Ileum (tissue), 1 donor: ENCODE measurements around the genes OR4B1, FOLH1, OR4C46, OR5T3, OR5T1, OR8K3 and OR5AK2.

DNA sequence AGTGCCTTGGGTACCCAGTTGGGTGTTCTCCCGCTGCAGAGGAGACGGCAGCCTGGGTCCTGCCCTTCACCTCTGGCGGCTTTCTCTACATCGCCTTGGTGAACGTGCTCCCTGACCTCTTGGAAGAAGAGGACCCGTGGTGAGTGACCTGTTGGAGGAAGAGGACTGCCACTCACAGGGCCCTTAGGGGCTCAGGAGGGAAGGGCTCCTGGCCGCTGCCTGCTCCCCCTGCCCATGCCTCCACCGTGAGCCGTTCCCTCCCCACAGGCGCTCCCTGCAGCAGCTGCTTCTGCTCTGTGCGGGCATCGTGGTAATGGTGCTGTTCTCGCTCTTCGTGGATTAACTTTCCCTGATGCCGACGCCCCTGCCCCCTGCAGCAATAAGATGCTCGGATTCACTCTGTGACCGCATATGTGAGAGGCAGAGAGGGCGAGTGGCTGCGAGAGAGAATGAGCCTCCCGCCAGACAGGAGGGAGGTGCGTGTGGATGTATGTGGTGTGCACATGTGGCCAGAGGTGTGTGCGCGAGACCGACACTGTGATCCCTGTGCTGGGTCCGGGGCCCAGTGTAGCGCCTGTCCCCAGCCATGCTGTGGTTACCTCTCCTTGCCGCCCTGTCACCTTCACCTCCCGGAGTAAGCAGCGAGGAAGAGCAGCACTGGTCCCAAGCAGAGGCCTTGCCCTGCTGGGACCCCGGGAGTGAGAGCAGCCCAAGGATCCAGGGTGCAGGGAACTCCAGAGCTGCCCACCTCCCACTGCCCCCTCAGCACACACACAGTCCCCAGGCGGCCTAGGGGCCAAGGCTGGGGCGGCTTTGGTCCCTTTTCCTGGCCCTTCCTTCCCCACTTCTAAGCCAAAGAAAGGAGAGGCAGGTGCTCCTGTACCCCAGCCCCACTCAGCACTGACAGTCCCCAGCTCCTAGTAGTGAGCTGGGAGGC, 6.9 kb downstream of the SLC39A13 start:
- PRO-cap = no peak

DNA sequence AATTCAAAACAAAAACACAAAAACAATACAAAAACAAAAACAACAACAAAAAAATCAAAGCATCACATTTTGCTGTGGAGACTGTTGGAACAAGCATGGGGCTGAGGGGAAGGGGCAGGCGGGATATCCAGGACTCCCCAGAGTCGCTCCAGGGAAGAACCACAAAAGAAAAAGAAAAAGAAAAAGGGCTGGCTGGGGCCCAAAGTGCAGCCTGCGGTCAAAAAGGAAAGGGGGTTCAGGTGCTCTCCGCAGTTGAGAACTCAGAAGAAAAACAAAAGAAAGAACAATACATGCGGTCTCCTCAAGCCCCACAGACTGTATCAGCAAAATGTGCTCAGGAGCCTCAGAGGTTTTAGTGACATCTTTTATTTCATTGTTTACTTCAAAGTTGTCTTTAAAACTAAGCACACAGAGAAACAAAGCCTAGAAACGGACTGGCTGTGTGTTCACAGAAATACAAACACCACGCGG, 19.1 kb upstream of the RAPSN start:
- PRO-cap = no peak

- PRO-cap = no peak
Measured at GRCh38 chr11:47550467-47551288, 2.3 kb downstream of the CELF1 start.

- PRO-cap = no peak
Measured at GRCh38 chr11:47577493-47578298, 1.1 kb downstream of the KBTBD4 start.

- PRO-cap = no peak
Measured at GRCh38 chr11:47800864-47801149, 33.7 kb upstream of the FNBP4 start.

GRCh38 chr11:47842119-47842852, 5.9 kb downstream of the NUP160 start:
- PRO-cap = no peak

DNA sequence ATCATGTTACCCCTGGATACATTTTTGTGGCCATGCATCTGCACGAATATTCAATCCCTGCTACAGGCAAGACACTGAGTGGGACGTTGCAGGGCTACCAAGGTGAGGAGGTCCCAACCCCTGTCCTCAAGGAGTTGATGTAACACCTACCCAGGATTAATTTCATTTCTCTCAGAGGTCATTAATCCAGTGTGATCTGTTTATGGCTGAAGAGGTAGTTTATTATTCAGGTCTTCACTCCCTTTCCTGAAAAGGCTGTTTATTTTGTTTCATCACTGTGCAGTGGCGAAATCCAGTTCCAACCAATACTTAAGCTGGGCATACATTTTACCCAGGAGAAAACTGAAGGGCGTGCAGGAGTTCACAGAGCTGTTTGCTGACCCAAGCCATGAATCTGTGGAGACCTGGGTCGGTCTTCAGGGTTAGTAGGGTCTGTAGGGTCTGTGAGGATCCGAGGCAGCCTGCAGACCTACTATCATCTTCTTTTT, 2.7 kb upstream of the PTPRJ start:
- PRO-cap = no peak

DNA sequence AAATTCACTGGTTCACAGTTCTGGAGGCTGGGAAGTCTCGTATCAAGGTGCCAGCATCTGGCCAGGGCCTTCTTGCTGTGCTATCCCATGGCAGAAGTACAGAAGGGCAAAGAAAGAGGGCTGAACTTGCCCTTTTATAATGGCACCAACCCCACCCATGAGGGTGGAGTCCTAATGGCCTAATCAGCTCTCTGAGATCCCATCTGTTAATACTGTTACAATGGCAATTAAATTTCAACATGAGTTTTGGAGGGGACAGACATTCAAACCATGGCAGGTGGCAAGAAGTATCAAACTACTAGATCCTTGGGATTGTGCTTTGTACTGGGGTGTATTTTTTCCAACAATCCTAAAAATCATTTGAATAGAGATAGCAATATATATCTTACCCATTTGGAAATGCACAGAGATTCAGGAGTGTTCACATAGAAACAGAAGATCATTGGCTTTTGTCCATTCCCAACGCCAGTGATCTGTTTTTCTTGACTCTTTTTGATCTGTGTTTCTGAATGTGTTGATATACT, 91.9 kb downstream of the PTPRJ start:
- PRO-cap = no peak

DNA sequence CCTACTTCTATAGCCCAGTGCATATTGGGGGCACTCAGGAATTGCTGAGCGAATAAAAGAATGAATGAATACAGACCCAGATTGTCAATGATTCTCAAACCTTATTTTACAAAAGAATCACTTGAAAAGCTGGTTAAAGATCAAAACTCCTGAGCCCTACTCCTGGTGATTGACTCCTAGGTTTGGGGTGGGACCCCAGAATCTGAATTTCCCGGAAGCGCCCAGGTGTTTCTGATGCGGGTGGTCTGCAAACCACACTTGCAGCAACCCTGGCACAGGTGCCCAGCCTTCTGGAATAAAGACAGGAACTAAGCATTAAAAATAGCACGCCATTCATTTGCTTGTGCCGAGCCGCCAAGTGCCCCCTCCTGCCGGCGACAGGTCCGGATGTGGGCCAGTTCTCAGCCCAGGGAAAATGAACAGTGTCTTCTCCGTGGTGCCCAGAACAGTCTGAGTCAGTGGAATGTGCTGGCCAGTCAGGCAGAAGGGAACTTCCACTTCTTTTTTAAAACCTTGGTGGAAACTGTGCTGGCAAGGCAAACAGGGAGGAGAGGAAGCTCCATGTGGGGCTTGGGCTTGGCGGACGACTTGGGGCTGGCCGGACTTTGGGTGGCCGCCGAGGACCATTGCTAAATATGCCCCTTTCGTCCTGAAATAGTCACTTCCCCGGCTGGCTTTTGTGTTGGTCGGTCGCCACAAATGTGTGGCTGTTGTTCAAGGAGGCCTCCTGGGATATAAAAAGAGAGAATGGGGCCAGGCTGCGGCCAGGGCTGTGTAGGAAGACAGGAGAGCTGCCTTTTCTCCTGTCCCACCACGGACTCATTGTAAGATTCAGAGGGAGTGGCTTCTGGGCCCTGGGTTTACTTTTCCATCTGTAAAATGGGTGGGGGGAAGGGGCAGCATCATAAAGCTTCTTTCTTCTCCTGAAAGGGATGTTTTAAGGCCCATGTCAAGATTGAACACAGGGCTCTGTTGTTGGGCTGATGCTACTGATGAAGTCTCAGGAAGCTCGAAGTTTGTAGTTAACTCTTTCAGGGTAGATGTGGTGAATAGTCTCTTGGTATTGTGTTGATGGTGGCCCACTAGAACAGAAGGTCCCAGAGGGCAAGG, 100.9 kb downstream of the PTPRJ start:
- PRO-cap = unidirectional peak, plus-strand start at position 451 of the sequence

DNA sequence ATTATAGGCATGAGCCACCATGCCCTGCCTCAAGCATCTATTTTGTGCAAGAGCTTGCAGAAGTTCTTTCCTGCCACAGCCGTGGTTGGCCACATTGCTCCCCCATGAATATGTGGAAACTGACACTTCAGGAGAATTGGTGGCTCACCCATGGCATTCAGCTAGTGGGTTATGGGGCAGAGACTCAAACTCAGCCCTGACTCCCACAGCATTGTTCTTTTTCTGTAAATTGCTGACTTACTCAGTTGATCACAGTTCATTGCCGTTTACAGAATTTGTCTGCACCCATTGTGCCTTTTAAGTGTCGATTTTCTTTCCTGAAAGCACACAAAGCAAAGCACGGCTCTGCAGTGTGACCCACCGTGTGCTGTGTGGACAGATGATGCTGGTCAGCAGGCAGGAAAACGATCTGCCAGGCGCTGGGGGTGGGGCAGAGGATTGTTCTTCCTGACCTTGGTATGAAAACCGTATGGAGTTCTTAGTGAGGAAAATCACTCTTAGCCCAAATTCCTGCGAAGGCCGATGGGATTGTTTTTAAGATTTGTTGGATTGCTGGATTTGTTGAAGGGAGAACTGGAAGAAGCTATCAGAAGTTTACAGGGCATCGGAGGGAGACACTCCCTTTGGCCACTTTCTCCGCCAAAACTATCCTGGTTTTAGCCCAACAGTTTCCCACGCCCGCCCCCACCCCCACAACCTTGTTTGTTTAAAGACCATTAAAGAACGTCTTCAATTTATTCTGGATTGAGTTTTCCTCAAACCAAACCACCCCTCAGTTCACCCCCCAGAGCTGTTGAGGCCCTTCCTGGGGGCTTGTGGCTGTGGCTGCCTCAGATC, 115.7 kb downstream of the PTPRJ start:
- PRO-cap = no peak

DNA sequence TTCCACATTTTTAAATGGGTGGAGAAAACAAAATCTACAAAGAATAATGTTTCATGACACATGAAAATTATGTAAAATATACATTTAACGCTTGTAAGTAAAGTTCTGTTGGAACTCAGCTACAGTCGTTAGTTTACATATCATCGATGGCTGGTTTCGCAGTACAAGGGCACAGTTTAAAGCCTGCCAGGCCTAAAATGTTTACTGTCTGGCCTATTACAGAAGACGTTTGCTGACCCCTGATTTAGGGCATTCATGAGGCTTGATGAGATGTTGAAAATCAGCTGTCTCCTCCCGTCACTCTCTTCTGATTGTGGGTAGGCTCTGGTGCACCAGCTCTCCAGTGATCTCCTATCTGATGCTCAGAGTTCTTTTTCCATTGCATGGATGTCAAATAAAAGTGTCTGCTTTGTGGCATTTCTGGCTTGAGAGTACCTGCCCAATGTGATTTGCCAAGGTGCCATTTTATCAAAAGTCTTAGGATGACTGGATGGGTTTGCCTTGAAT, 117.3 kb upstream of the OR4B1 start:
- PRO-cap = no peak

- PRO-cap = no peak
Measured at GRCh38 chr11:48114432-48114855, 102.2 kb upstream of the OR4B1 start.

- PRO-cap = no peak
Measured at GRCh38 chr11:48136948-48137424, 79.6 kb upstream of the OR4B1 start.

DNA sequence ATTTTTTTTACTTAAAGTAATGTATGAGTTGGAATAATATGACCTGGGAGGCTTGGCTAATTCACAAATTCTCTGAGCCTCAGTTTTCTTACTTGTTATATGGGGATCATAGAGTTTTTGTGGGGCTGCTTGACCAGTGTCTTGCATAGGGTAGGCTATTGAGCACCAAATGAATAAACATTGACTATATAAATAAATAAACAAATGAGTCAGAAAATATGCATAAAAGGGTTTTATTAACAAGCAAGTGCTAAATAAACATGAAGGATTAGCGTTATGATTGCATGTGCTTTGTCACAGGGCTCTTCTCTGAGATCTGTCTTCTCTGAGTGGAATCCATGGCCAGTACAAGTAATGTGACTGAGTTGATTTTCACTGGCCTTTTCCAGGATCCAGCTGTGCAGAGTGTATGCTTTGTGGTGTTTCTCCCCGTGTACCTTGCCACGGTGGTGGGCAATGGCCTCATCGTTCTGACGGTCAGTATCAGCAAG, at the start of gene OR4B1:
Gene OR4B1, plus strand, starts transcription at position 339 of the 491 bp plus-strand sequence.
- PRO-cap = no peak

DNA sequence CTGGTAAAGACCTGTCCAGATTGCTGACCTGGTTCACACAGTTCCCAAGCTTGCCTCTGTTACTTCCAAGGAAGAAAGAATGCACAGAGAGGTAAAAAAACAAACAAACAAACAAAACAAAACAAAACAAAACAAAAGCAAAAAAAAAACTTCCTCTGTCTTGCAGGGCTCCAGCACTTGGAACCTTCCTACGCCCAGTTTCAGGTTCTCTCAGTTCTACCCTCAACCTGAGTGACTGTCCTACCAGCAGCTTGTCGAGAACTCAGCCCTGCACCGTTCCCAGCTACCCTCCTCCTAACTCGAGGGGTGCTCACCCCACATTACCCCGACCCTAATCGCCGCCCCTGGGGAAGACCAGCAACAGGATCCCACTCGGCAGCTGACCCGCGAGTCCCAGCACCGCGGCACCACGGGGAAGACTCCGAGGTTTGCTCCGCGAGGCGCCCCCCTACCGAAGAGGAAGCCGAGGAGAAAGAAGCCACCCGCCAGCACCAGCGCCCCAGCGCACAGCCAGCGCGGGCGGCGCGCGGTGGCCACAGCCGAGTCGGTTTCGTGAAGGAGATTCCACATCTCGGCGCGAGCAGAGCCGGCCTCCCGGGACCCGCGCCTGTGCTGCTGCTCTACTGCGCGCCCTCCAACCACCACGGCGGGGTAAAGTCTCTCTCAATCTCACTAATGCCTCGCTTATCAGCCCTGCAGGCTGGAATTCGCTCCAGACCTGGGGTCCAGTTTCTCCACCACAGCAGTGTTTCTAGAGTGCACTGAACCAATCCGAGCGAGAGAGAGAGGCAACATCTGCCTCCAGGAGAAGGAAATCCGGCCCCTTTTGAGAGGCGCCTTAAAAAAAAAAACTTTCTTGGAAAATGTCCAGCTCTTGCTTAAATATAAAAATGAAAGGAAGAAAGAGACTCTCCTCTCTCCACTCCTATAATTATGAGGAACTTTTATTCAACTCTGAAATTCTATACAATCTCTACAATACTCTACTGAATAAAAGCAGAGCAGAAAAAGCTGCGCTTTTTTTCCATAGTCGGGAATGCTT, at the start of gene FOLH1:
Gene FOLH1, minus strand, starts transcription at position 763 of the 1,042 bp plus-strand sequence.
- PRO-cap = no peak

GRCh38 chr11:54603911-54604243, at the start of gene OR4C46:
TSS of gene OR4C46 (minus strand) at chr11:54603998.
- PRO-cap = no peak

- PRO-cap = no peak
Measured at GRCh38 chr11:56252076-56252320, at the start of gene OR5T3. TSS of gene OR5T3 (plus strand) at chr11:56252254.

- PRO-cap = no peak
Measured at GRCh38 chr11:56273837-56274448, at the start of gene OR5T1. TSS of gene OR5T1 (plus strand) at chr11:56274154.

GRCh38 chr11:56314789-56315421, at the start of gene OR8K3:
TSS of gene OR8K3 (plus strand) at chr11:56315144.
- PRO-cap = no peak

GRCh38 chr11:56988727-56989195, at the start of gene OR5AK2:
TSS of gene OR5AK2 (plus strand) at chr11:56988914.
- PRO-cap = no peak